Skeletal muscle satellite cell (primary cell): ENCODE results near the genes DENND1C, MBD3L2B and MBD3L5.

GRCh38 chr19:6276379-6276954, 3.3 kb downstream of the MLLT1 start:
- CAGE, long polyA plus RNA, result no peak

GRCh38 chr19:6392833-6393039, 228 bp downstream of the GTF2F1 start:
- CAGE, long polyA plus RNA, result no peak

- CAGE, long polyA plus RNA, result no peak
Measured at GRCh38 chr19:6421604-6422088, 3.0 kb downstream of the KHSRP start.

GRCh38 chr19:6422159-6422879, 2.3 kb downstream of the KHSRP start:
- CAGE, long polyA plus RNA, result no peak

DNA sequence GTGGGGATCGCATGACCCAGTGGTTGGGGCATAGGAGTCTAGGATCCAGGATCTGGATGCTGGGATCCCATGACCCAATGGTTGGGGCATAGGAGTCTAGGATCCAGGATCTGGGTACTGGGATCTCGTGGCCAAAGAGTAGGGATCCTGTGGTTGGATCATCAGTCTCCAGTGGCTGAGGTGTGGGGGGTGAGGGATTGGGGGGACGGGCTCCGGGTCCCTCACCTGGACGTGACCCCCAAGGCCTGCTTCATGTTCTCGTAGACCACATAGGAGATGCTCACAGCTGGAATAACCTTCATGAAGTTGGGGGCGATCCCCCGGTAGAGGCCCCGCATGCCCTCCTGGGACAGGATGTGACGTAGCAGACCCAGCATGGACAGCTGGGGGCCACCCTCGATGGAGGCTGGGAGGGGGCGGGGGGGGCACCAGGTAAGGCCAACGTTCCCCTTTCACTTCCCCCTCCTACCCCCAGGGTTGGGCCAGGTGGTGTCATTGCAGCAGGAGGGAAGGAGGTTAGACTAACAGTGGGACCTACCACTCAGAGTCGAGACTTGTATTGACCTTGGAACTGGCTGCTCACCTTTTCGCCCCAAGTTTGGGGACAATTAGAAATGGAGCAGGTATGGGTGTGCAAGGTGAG, 8.3 kb upstream of the SLC25A41 start:
- CAGE, long polyA plus RNA, result no peak

DNA sequence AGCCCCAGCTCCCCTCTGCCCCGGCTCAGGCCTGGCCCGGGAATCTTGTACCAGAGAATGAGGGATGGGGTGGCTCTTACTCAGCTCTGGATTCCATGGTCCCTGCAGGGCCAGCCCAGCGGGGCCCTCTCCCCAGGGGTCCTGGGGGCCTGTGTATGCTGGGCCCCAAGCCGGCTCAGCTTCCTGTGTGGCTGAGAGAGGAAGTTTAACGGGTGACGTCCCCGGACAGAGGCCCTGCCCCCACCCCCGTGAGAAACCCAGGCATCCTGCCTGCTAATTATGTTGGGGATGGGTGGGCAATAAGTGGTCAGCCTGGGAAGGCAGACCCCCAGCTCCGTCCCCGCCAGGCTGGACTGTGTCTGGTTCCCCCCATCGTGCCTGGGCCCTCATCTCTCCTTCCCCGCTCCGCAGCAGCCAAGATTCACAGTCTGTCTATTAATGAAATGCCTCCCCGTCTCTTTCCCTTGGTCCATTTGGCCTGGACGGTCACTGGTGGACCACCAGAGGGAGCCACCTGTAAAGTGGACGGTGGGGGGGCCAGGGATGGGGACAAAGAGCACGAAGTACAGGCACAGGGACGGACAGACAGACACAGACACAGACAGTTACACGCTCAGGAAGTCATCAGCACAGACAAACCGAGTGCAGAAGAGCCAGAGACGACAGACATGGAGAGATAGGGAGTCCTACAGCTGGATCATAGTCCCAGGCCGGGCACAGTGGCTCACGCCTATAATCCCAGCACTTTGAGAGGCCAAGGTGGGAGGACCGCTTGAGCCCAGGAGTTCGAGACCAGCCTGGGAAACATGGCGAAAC, at the start of gene DENND1C:
Gene DENND1C, minus strand, starts transcription at position 189 of the 816 bp plus-strand sequence.
- CAGE, long polyA plus RNA, result no peak

DNA sequence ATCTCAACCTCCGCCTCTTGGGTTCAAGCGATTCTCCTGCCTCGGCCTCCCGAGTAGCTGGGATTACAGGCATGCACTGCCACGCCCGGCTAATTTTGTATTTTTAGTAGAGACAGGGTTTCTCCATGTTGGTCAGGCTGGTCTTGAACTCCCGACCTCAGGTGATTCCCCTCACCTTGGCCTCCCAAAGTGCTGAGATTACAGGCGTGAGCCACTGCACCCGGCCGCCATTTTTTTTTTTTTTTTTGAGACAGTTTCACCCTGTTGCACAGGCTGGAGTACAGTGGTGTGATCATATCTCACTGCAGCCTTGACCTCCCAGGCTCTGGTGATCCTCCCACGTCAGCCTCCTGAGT, 3.2 kb upstream of the TUBB4A start:
- CAGE, long polyA plus RNA, result no peak

DNA sequence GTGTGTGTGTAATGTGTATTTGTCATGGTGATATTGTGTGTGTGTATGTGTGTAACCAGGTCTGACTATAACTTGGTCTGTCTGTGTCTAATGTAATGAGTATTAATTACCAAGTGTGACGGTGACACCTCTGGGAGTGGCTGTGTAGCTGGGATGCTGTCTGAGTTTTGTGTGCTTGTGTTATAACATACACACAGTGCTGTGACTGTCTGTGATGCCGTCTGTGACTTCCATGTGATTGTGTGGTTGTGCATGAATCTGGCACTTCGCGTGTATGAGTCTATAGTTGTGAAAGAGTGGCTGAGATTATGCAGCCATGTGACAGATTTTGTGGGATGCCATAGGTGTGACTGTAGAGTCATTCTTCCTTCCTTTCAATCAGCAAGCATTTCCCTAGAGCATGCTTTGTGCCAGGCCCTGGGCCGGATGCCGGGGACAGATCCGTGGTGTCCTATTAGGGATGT, 6.5 kb downstream of the TNFSF14 start:
- CAGE, long polyA plus RNA, result no peak

GRCh38 chr19:6721460-6722226, 1.2 kb upstream of the C3 start:
- CAGE, long polyA plus RNA, result no peak

DNA sequence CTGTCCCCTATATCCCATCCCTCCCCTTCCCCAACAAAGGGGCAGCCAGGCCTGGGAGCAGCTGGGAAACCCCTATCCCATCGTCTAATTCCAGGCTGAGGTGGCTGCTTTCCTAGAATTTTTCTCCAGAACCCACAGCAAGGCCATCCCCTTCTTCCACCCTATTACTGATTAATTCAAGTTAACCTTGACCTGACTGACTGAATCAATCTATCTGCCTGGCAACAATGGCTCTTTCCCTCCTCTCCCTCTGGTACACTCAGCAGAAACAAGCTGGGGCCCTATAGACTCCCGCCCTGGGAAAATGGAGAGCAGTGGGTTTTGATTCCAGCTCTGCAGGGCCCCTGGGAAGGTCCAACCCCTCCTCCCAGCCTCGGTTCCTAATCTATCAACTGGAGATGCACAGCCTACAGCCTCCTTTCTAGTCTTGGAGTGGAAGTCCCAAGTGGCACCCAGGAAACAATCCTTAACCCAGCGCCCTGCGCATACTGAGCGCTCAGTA, 5.0 kb upstream of the C3 start:
- CAGE, long polyA plus RNA, result no peak

DNA sequence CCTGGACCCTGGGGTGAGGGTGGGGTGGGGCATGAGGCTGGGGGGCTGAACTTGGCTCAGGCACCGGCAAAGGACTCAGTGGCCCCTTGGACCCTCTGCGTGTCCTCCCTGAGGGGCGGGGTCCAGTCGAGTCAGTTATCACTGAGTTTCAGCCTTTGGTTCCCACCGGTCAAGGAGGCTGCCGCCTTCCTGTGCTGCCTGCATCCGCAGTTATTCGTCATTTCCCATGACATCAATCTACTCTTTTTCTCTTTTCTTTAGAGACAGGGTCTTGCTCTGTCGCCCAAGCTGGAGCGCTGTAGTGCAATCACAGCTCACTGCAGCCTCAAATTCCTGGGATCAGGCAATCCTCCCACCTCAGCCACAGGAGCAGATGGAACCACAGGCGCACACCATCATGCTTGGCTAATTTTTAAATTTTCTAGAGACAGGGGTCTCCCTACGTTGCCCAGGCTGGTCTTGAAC, 3.0 kb downstream of the GPR108 start:
- CAGE, long polyA plus RNA, result no peak

- CAGE, long polyA plus RNA, result no peak
Measured at GRCh38 chr19:6739882-6740558, 540 bp downstream of the TRIP10 start.

DNA sequence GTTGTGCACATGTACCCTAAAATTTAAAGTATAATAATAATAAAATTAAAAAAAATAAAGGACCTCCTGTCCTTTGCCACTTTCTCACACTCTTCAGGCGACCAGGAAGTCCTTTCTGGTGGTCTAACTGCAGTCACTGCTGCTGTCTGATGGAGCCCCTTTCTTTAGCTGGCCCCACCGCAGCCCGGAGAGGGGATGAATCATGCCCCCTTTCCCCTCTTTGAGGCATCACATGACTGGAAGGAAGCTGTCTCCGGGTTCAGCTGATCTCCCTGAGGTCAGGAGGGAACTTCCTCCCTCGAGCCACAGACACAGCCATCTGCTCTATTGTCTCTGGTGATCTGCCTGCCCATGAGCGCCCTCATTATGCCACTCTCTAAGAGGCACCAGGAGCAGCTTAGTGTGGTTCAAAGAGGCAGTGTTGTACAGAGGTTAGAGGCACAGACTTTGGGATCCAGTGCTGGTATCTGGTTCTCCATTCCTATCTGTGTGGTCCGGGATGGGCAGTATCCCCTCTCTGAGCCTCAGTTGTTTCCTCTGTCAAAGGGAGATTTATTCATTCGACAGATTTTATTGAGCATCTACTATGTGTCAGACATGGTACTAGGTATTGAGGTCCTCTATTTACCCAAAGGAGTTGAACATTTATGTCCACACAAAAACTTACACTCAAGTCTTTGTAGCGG, 29.9 kb downstream of the VAV1 start:
- CAGE, long polyA plus RNA, result no peak

DNA sequence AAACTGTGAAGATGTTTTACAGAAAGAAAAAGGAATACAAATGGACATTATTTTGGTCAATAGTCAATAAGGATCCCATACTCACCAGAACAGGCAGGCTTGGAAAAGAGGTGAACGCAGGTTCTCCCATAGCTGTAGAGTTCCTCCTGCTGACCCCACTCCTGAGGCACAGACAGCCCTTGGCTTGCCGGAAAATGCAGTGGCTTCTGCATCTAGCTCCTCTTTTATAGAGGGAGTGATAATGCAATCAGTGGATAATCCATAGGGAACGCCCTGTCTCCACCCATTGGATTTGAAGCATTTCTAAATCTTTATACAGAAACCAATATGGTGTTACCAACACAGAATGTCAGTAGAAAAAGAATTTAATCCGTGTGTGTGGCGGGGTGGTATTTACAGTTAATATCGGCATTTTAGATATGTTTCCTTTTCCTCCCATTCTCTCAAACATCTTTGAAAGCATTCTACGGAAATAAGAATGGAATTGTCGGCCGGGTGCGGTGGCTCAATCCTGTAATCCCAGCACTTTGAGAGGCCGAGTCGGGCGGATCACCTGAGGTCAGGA, at the start of gene MBD3L2B:
Gene MBD3L2B, minus strand, starts transcription at position 164 of the 565 bp plus-strand sequence.
- CAGE, long polyA plus RNA, result no peak

GRCh38 chr19:7030178-7030876, at the start of gene MBD3L5:
TSS of gene MBD3L5 (plus strand) at chr19:7030578.
- CAGE, long polyA plus RNA, result no peak

DNA sequence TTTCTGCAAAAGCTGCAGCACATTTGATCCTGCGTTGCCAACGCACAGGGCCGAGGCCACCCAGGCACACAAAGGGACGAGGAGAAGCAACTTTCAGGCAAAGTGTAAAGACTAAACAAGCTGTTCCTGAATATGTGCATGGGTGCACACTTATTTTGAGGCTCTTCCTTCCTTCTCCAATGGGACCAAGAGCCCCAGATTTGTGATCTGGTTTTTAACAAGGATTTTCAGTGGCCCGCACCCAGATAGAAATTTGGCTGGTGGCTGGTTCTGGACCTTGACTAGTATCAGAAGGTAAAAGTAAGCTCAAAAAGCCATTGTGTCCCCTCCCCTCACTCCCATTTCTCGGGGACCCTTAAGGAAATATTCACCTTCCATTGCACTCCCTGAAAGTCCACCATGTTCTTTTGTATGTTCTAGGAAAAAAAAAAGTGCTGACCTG, 43.0 kb downstream of the ZNF557 start:
- CAGE, long polyA plus RNA, result no peak

GRCh38 chr19:7197078-7197713, 97.0 kb downstream of the INSR start:
- CAGE, long polyA plus RNA, result no peak

GRCh38 chr19:7292217-7292859, 1.9 kb downstream of the INSR start:
- CAGE, long polyA plus RNA, result no peak

- CAGE, long polyA plus RNA, result no peak
Measured at GRCh38 chr19:7390941-7391993, 42.5 kb downstream of the ARHGEF18 start.

DNA sequence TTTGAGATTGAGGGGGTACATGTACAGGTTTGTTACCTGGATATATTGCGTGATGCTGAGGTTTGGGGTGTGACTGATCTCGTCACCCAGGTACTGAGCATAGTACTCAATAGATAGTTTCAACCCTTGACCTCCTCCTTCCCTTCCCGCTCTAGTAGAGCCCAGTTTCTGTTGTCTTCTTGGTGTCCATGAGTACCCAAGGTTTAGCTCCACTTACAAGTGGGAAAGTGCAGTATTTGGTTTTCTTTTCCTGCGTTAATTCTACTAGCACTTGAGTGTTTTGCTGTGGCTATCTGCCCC, 47.1 kb downstream of the ARHGEF18 start:
- CAGE, long polyA plus RNA, result no peak